ENCODE results near the genes NONO, ITGB1BP2 and CHIC1.

DNA sequence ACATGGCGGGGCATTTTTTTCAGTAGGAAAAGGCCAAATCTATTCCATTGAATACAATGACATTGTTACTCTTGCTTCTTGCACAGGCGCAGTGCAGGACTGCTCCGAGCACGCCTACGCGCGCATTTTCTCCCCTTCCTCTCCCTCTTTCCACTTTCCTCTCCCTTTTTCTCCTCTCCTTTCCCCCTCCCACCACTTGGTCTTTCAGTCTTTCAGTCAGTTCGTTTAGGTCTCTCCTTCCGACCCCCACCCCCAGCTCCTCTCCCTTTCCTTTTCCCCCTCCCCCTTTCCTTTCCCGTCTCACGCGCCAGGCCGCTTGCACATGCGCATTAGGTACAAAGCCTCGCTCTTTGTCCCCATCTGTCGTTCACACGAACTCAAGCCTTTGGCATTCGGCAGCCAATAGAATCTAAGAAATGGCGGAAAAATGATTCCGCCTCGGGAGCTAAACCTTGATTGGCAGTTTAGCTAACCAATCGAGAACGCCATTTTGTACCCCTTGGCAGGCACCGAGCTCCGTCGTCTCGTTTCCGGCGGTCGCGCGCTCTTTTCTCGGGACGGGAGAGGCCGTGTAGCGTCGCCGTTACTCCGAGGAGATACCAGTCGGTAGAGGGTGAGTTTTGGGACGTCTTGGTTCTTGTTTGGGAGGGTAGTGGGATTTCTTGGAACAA is at the start of gene NONO:
Gene NONO (plus strand): TSS at position 527 of the 671 bp plus-strand sequence.
- RRBS, 2 experiments = no CpG with 5 or more reads among the region's 41 CpGs

DNA sequence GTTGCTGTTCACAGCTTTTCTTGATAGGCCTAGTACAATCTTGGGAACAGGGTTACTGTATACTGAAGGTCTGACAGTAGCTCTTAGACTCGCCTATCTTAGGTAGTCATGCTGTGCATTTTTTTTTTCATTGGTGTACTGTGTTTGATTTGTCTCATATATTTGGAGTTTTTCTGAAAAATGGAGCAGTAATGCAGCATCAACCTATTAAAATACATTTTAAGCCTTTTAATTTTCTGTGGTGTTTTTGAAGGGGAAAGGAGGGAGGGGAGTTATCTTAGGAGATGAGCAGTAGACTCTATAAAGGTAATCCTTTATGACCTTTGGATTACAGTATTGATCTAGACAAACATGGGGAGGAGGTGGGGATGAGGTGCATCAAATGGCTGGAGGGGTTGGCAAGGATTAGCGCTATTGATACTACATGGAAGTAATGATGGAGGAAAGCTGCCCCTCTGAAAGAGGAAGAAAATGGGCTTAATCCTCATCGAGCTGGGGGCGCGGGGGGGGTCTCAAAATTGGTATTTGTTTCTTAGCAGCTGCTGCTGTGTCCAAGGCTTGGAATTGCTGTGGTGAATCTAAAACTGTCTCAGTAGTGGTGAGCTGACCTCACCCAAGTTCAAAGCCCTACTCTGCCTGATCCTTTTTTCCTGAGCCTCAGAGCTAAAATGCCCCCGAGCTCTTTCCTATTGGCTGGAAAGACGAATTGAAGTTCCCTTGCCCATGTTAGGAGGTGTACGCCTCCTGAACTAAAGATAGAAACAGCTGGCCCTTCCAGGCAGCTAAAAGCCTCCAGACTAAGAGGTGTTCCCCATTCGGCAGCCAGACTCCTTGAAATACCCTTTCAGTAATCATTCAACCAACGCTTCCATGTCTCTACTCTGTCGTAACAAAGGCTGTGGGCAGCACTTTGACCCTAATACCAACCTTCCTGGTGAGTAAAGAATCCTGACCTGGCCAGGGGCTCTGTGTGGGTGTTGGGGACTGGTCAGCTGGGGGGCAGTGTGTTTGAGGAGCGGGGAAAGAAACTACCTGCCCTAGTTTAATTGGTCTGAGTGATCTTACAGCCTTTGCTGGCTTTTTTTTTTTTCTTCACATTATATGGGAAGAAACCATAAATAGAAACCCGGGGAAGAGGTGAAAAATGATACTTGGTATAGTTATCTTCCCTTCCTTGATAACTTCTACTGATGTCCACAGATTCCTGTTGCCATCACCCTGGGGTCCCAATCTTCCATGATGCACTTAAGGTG is at the start of gene ITGB1BP2:
Gene ITGB1BP2 (plus strand): TSS at position 814 of the 1,253 bp plus-strand sequence.
- RRBS, 2 experiments = no CpG with 5 or more reads among the region's 13 CpGs

DNA sequence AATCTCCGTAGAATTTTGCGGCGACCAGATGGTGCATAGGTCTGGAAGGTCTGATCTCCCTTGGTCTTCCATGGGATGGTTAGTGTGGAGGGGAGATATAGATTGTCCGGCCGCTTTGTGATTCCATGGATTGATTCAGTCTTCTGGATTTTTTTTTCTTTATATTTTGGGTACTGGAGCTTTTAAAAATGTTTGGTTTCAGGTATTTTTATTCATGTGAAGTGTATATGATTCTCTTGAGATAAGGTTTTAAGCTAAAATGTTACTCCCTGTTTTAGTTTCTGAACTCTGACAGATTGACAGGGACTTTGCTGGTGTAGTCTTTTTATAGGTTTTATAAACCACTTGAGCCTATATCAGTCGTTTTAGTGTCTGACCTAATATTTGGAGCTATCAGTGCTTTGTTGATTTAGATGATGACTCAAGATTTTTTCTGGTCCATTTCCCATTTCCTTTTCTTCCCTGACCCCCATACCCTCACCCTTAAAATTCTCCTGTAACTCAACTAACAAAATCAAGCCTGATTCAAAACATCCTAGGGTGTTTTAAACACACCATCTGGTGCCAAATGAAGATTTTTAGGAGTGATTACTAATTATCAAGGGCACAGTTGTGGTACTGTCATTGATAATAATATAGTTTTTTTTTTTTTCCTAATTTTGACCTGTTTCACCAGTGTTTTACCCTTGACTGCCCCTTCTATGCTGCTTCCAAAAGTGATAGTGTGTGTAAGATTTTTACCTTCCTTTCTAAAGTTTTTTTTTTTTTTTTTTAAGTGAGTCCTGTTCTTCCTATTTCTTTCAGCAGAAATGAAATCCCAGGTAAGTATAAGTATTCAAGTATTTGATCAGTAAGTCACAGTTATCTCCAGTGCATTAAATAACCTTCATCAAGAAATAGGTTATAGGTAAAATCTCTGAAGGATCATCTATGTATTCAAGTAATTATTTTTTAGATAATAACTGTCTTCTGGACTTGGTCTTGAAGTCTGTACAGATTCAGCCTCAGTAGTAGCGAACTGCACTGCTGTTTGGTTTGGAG is 3.9 kb upstream of the GCNA start:
- RRBS, 2 experiments = no CpG with 5 or more reads among the region's 7 CpGs

DNA sequence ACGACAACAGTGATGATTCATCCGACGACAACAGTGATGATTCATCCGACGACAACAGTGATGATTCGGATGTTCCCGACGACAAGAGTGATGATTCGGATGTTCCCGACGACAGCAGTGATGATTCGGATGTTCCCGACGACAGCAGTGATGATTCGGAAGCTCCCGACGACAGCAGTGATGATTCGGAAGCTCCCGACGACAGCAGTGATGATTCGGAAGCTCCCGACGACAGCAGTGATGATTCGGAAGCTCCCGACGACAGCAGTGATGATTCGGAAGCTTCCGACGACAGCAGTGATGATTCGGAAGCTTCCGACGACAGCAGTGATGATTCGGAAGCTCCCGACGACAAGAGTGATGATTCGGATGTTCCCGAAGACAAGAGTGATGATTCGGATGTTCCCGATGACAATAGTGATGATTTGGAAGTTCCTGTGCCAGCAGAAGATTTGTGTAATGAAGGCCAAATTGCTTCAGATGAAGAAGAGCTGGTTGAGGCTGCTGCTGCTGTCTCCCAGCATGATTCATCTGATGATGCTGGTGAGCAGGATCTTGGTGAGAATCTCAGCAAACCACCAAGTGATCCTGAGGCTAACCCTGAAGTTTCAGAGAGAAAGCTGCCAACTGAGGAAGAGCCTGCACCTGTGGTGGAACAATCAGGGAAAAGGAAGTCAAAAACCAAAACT is 14.3 kb downstream of the CXCR3 start:
- RRBS, 2 experiments = no CpG with 5 or more reads among the region's 39 CpGs

GRCh38 chrX:71935660-71936065 is 25.0 kb downstream of the NHSL2 start:
- RRBS, 2 experiments = no CpG with 5 or more reads among the region's 1 CpG

GRCh38 chrX:72079487-72080441 is 101.8 kb upstream of the PIN4 start:
- RRBS, 2 experiments = no CpG with 5 or more reads among the region's 21 CpGs

DNA sequence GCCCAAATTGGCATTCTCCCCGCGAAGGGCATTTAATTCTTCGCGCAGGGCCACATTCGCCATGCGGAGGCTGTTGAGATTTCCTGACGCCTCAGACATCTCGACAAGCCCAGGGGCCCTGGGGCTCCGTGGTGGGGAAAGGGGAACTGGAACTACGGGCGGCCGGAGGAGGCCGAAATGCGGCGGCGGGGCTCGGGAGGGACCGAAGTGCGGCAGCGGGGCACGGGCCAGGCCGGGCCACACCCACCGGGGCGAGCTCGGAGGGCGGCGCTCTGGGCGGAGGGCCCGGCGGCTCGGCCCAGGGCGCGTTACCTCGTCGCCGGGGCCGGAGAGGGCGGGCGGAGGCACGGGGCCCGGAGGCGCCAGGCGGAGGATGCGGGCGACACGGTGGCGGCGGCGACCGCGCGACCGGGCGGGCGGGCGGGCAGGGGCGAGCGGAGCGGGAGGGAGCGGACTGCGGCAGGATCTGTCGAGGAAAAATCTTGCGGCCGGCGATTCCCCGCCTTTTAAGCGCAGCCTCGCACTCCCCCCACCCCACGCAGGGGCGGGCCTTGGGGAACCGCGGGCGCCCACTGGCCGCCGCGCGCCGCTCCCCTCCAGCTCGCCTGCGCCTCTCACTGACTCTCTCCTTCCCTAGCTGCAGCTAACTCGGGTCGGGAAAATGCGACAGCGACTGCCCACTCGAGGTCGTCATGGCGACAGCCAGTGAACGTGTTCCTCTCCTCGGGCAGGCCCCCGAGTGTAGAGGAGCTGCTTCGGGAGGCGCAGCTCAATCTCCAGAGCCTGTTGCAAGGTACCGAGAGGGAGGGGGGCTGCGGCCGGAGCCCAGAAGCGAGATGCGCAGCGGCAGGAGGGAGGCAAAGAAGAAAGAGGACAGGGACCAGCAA is 49.9 kb upstream of the PIN4 start:
- RRBS, 2 experiments = 1% methylated on average over 18 to 32 of the region's 98 CpGs

GRCh38 chrX:72272931-72273558 is 4.0 kb downstream of the RPS4X start:
- RRBS, 2 experiments = no CpG with 5 or more reads among the region's 7 CpGs

DNA sequence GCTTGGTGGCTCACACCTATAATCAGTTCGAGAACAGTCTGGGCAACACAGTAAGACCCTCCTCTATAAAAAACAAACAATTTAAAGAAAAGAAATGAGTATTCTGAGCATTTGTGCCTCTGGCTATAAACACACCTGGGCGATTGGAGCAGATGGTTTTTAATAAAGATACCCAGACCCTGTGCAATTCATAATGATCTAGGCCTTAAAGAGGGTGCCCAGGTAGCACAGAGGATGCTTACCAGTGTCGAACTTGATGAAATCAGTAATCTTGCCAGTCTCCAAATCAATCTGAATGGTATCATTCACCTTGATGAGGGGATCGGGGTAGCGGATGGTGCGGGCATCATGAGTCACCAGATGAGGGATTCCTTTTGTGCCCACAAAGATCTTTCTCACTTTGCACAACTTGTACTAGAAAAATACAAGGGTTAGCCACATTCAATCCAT is 3.5 kb downstream of the RPS4X start:
- RRBS, 2 experiments = no CpG with 5 or more reads among the region's 6 CpGs

DNA sequence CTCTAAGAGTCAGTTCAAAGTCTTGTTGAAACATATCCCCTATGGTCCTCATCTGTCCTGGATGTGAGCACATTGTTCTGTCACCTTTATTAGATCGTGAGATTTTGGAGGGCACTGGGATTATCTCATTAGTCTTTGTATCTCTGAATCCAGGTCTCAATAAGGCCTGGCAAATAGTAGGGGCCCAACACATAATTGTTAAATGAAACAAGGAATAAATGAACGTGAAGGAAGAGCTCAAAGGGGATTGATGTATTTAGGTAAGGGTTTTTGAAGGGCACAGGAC is 113.6 kb downstream of the HDAC8 start:
- RRBS, 2 experiments = no CpG with 5 or more reads among the region's 2 CpGs

- RRBS, 2 experiments = no CpG with 5 or more reads among the region's 54 CpGs
Measured at GRCh38 chrX:73562964-73563981, at the start of gene CHIC1. Gene CHIC1, plus strand, starts transcription at chrX:73563197.

- RRBS, 2 experiments = no CpG with 5 or more reads among the region's 2 CpGs
Measured at GRCh38 chrX:73823488-73824101, 260.6 kb downstream of the CHIC1 start.

DNA sequence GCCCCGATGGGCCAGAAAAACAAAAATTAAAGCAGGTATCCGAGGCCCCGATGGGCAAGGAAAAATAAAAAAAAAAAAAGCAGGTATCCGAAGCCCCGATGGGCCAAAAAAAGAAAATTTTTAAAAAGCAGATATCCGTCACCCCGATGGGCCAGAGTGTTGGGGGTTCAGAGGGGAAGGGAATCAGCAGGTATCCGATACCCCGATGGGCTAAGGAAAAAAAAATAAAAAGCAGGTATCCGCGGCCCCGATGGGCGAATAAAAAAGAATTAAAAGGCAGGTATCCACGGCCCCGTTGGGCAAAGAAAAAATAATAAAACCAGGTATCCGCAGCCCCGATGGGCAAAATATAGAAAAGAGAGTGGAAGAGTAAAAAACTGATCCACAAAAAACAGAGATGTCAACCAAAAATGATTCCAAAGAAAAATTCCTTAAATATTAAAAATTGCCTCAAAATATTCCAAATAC is 289.1 kb downstream of the CHIC1 start:
- RRBS, 2 experiments = no CpG with 5 or more reads among the region's 17 CpGs

DNA sequence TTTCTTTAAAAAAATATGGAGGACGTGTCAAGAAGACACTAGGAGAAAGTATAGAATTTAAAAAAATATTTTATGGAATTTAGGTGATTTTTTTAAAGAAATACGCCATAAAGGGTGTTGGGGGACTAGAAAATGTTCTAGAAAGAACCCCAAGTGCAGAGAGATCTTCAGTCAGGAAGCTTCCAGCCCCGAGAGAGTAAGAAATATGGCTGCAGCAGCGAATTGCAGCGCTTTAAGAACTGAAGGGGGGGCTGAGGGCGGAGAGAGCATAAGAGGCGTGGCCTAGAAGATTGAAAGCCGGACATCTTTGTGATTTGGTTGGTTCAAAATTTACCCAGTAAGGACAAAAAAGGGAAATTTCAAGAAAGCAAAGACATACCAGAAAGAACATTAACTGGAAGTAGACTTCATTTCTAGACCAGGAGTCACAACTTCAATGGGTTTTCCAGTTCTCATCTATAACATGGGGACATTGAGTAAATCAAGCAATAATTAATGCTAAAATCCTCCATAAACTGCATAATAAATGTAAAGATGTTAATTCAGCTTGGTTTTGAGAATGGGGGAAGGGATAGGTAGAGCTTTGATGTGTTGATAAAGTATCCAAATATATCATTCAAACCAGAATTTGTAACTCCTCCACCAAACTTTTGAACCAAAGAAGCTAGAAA is 289.6 kb downstream of the CHIC1 start:
- RRBS, 2 experiments = no CpG with 5 or more reads among the region's 8 CpGs

GRCh38 chrX:74045109-74045421 is 258.9 kb upstream of the ZCCHC13 start:
- RRBS, 2 experiments = no CpG with 5 or more reads among the region's 2 CpGs

GRCh38 chrX:74217150-74217770 is 86.7 kb upstream of the ZCCHC13 start:
- RRBS, 2 experiments = no CpG with 5 or more reads among the region's 2 CpGs

GRCh38 chrX:74242387-74243239 is 61.4 kb upstream of the ZCCHC13 start:
- RRBS, 2 experiments = no CpG with 5 or more reads among the region's 9 CpGs

DNA sequence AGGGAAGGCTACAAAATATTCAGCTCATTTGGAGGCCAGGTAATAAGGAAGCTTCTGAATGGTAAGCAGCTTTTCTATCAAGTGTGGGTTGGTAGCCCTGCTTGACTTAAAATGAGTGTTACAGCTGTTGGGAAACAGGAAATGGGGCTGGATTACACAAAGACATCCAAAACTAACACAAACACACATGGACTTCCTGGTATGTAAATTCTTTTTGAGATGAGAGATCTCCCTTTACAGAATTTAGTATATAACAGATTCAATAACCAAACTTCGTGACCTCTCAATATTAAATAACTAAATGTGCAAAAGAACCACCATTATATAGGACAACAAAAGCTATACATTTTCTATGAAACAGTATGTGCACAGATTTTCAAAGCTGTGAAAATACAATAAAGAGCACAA is 58.1 kb downstream of the FGF16 start:
- RRBS, 2 experiments = no CpG with 5 or more reads among the region's 1 CpG

DNA sequence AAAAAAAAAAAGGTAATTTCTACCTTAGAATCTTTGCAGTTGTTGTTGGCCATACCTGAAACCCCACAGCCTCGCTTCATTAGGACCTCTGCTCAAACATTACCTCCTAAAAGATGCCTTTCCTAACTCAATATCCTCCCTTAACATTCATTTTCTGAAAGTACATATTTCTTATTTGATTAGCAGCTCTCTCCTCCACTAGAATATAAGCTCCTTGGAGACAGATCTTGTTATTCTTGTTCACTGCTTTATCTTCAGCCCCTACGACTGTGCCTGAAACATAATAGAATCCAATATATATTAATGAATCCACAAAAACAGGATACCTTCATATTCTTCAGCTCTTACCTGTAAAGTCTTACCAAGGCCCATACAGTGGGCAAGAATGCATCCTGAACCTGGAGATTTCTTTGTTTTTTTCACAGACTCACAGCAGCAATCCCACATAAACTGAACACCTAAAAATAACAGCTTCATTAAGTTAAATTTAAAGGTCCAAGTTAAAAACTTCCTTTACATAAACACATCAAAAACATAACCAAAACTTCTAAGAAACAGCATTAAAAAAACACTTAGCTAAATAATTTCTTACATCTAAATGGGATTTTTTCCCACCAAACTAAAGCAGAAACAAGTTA is 151.7 kb downstream of the ATRX start:
- RRBS, 2 experiments = no CpG with 5 or more reads among the region's 2 CpGs